GM19239 (cell line): ENCODE measurements around the gene TRIM52.

GRCh38 chr5:180830061-180830784 is 27.6 kb upstream of the MGAT1 start:
- RRBS = no CpG with 5 or more reads among the region's 14 CpGs

- RRBS = no CpG with 5 or more reads among the region's 8 CpGs
Measured at GRCh38 chr5:181037169-181037584, 2.9 kb upstream of the BTNL9 start.

- RRBS = no CpG with 5 or more reads among the region's 7 CpGs
Measured at GRCh38 chr5:181054933-181055427, 14.9 kb downstream of the BTNL9 start.

- RRBS = no CpG with 5 or more reads among the region's 25 CpGs
Measured at GRCh38 chr5:181174014-181174419, 26.6 kb downstream of the OR2V2 start.

DNA sequence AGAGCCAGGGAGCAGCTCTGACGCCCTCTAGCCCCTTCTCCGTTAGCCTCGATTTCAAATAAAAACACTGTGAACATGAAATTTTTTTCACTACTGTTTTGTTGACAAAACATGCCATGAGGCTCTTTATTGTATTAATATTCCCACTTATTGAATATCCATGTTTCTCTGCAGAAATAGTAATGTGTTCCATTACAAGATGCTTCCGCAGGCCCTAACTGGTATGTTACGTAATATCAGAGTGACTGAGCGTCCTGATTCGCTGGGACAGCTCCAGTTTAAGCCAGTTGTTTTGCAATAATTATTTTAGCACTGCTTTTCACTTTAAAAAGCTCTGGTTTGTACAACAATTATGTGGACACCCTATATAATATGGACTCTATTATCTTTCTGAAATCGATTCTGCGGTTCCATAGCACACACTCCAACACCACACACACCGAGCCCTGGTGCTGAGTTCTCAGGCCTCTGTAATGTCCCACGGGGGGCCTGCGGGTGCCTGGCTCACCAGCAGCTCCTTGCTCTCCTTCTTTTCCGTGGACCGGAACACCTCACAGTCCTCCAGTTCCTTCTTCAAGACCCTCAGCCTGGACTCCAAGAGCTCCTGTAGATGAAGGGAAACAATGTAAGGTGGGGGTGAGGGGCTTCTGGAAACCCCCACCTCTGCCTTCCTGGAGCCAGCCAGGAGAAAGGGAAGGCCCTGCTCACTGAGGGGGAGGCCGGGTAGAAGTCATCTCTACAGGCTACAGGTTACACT is 1.8 kb downstream of the TRIM7 start:
- RRBS = no CpG with 5 or more reads among the region's 15 CpGs

DNA sequence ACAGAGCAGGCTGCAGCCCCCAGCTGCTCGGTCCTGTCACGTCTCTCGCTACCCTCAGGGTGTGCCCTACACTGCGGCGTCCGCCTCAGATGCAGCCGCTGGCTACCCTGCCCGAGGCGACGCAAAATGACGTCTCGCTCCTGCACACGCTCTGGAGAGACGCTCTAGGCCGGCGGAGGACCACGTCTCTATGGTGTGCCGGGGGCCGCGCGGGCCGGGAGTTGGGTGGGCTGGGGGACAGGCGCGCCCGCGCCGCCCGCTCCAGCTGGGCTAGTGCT is at the start of gene TRIM52:
Gene TRIM52 (minus strand): TSS at position 121 of the 278 bp plus-strand sequence.
- RRBS = under 1% methylated on average over 6 of the region's 28 CpGs